Aortic smooth muscle cell (primary cell): Measurements from ENCODE around the gene ANGPTL2.

GRCh38 chr9:125446494-125447055, 184.9 kb downstream of the GAPVD1 start:
- RRBS = no CpG with 5 or more reads among the region's 7 CpGs

- RRBS = no CpG with 5 or more reads among the region's 9 CpGs
These were observed 174.3 kb downstream of the MAPKAP1 start for GRCh38 chr9:125532497-125533243.

- RRBS = no CpG with 5 or more reads among the region's 7 CpGs
These were observed 57.7 kb downstream of the MAPKAP1 start for GRCh38 chr9:125649198-125649728.

DNA sequence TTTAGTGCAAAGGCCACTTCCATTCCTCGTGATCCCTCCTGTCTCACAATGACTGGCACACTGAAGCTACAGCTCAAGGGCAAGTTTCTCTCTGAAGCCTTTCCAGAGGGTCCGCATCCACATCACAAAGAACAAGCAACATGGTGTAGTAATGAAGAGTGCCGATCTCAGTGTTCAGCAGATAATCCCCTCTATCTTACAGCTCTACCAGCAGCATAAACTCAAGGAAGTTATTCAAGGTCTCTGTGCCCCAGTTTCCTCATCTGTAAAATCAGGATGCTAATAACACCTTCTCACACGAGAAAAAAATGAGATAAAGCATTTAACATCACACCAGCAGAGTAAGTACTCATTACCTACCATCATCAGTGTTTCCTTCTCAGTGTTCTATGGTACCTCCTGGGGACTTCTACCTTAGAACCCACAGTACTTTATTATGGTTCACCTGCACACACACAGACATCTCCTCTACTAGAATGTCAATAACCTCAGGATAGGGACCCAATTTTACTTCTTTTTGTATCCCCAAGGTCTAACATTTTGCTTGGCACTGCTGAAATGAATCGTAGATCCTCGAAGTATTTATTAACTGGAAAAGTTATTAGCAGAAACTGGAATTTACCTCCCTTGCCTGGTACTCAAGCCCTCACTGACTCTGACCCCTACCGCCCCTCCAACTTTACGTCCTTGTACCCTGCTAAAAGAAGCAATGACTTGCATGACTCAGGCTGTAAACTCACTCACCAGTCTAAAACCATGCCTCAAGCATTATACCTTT, 2.8 kb downstream of the MAPKAP1 start:
- RRBS = no CpG with 5 or more reads among the region's 8 CpGs

- RRBS = no CpG with 5 or more reads among the region's 3 CpGs
These were observed 121.4 kb downstream of the PBX3 start for GRCh38 chr9:125868516-125869109.

DNA sequence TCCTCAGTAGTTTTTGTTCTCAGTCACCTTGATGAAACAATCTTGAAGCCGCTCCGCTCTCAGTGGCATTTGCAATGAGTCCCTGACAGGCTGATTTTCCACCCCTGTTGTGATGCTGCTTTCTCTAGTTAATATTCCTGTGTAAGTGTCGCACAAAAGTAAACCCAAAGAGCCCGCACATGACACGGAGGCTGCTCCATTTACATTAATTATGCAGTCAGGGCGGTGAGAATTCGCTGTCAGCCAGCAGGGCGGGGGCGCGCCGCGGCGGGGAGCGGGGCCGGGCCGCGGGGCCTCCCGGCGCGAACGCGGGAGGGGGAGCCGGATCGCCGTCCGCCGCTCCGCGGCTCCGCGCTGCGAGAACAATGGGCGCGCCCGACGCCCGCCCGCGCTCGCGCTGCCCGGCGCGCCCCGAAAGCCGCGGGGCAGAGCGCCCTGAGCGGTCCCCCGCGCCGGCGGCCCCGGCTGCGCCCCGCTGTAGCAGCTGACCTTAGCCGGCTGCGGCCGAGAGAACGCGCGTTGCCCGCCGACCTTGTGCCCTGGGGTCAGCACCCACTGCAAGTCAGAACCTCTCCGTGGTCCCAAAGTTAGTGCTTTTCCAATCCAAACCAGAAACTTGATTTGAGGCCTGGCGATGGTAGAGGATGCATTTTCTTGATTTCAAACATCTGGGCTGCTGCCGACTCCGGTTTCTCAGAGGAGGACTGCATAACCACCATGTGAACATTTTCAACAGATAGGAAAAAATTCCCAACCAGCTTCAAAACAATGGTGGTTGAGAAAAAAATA, 142.5 kb downstream of the PBX3 start:
- RRBS = under 1% methylated on average over 29 of the region's 68 CpGs

DNA sequence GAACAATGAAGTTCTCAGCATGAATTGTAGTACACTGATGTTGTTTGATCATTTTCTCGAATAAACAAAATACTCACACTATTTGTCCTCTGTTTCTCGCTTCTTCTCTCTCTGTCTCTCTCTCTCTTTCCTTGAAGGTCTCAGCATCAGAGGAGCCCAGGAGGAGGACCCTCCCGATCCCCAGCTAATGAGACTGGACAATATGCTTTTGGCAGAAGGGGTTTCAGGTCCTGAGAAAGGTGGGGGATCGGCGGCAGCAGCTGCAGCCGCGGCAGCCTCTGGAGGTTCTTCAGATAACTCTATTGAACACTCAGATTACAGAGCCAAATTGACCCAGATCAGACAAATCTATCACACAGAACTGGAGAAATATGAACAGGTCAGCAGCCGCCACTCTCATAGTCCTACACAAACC, 168.4 kb downstream of the PBX3 start:
- RRBS = no CpG with 5 or more reads among the region's 8 CpGs

DNA sequence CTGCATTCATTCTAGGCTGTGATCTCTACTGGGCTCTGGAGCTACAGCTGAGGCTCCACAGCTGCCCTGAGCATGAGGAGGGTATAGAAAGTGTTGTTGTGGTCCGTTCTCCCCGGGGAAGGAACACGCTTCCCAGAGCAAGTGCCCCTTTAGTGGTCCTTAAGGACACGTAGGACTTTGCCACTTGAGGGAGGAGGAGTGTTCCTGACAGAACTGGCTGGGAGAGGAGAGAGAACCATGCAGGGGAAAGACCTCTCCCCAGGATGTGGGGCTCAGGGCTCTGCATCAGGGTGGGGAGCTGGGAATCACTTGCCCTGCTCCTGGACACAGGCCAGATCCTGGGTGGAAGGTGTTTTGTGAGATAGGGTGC, 117.3 kb upstream of the LMX1B start:
- RRBS = no CpG with 5 or more reads among the region's 4 CpGs

GRCh38 chr9:126672788-126673122, 59.0 kb downstream of the LMX1B start:
- RRBS = no CpG with 5 or more reads among the region's 11 CpGs

DNA sequence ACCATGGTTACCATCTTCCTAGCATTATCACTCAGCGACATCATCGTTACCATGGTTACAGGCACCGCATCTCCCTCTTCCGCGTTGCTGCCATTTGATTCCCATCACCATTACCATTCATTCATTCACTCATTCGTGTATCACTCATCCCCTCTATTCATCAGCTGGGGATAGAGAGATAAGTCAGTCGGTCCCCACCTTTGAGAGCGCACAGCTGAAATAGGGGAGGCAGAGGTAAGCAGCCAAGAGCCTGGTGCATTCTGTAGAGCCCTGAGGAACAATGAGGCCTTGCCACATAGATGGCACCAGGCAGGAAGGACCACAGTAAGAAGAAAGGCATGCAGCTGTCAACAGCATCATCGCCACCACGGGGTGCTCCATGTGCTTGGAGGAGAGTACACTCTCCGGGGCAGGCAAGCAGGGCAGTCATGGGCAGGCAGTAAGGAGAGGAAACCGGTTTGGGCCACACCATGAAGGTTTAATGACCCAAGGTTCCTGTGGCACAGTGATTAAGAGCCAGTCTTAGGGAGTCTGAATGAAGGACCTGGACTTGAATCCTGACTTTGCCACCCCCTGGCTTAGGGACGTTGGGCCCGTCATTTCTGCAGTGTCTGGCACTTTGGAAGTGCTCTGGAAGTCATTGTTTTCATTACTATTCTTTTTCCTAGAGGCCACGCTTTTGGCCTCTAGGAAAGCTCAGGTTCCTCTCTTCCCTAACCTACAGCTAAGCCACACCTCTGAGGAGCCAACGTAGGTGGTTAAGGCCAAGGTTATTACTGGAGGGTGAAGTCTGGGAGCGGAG, 80.7 kb upstream of the ZBTB43 start:
- RRBS = 46% methylated on average over 2 of the region's 17 CpGs

DNA sequence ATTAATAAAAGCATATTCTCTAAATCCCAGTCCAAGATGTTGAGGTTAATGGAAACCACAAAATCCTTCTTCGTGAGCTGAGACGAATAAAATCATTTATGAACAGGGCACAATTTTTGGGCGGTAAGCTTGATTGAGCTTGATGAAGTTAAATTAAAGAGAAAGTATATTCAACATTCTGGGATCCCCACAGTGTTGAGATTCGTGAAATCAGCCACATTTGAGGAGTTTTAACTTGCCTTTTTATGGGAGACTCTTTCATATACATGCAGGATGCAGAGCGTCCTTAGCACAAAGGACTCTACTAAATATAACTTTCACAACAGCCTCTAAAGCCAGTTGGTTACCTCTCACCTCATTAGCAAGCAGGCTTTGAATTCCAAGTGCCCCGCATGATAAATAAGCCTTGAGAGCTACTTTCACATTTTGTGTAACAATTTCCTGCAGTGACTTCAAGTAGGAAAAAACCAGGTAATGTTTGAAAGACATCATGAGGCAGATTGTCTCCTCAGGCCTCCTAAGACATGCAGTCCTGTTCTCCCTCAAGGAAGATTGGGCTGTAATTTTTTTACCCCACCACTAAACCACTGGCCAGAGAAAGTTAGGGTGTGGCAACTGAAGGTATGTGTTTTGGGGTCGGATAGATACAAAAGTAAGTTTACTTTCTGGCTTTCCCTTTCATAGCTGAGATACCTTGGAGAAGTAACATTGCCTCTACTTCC, 50.5 kb downstream of the RALGPS1 start:
- RRBS = no CpG with 5 or more reads among the region's 7 CpGs

- RRBS = no CpG with 5 or more reads among the region's 2 CpGs
These were observed 43.3 kb downstream of the ANGPTL2 start for GRCh38 chr9:127079039-127079552.

DNA sequence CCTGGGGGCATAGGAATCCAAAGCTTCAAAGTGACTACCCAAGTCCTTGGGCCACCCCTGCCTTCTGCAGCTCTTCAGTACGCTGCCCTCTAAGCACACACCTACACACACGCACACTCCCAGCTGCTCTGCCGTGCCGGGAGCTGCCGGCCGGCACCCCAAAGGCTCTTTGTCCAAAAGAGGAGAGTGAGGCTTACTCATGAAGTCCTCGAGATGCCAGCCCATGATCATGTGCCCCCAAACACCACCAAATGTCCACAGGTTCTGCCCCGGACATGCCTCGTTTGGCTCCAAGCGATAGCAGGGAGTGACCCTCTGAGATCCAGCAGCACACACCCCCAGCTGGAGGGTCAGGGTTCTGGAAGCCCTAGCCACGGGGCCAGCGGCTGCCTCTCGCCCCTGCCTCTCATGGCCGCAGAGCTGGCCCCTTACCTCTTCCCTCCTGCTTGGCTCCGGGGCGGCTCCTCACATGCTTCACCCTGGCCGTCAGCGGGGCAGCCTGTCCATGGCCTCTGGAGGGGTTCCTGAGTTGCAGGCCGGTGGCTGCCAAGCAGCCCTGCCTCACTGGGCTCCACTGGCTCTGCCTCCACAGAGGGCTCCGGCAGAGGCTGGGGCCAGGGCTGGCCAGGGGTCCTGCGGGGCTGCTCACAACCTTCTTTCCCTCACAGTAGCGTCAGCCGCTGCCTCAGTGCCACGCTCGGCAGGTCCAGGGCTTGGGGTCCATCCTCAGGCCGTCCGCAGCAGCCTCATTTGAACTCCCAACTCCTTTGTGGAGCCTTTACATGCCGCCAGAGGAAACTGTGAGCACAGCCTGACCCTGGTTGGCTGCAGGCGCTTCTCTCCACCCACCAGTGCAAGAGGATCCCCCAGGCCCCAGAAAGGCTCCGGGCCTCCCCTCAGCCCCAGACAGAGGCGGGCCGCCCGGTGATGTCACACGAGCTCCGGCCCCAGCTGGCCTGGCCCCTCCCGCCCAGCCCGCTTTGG, at the start of gene ANGPTL2:
TSS of gene ANGPTL2 (minus strand) at position 753 of the 984 bp plus-strand sequence.
- RRBS = 3% methylated on average over 11 of the region's 37 CpGs

- RRBS = no CpG with 5 or more reads among the region's 11 CpGs
These were observed 32.3 kb upstream of the ANGPTL2 start for GRCh38 chr9:127154629-127155183.

GRCh38 chr9:127225090-127226266, 39.1 kb upstream of the GARNL3 start:
- RRBS = 2% methylated on average over 39 of the region's 123 CpGs

DNA sequence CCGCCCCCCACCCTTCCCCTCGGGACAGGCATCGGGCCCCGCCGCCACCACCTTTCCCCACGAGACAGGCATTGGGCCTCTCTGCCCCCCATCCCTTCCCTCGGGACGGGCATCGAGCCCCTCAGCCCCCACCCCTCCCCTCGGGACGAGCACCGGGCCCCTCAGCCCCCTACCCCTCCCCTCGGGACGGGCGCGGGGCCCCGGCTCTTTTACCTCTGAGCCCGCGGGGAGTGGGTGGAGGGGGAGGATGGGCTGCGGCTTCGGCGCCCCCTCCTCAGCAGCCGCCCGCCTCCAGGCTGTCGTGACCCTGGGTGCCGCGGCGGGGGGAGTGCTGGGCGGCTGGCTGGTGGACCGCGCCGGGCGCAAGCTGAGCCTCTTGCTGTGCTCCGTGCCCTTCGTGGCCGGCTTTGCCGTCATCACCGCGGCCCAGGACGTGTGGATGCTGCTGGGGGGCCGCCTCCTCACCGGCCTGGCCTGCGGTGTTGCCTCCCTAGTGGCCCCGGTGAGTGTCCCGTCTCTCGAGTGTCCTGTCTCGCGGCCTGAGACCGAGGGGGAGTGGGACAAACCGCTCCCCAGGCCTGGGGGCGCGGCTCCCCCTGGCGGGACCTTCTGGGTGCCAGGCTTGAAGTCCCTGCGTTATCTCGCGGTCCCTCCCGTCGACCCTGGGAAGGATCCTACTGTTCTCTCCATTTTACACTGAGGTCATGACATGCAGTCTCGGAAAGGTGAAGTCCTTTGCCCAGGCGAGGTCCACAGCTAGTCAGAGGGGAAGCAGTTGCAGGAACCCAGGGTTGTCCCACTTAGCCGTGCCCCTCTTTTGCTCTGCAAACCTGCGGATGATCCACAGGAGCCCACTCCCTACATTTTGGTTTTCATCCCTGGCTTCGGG, 885 bp downstream of the SLC2A8 start:
- RRBS = 3% methylated on average over 17 of the region's 63 CpGs

DNA sequence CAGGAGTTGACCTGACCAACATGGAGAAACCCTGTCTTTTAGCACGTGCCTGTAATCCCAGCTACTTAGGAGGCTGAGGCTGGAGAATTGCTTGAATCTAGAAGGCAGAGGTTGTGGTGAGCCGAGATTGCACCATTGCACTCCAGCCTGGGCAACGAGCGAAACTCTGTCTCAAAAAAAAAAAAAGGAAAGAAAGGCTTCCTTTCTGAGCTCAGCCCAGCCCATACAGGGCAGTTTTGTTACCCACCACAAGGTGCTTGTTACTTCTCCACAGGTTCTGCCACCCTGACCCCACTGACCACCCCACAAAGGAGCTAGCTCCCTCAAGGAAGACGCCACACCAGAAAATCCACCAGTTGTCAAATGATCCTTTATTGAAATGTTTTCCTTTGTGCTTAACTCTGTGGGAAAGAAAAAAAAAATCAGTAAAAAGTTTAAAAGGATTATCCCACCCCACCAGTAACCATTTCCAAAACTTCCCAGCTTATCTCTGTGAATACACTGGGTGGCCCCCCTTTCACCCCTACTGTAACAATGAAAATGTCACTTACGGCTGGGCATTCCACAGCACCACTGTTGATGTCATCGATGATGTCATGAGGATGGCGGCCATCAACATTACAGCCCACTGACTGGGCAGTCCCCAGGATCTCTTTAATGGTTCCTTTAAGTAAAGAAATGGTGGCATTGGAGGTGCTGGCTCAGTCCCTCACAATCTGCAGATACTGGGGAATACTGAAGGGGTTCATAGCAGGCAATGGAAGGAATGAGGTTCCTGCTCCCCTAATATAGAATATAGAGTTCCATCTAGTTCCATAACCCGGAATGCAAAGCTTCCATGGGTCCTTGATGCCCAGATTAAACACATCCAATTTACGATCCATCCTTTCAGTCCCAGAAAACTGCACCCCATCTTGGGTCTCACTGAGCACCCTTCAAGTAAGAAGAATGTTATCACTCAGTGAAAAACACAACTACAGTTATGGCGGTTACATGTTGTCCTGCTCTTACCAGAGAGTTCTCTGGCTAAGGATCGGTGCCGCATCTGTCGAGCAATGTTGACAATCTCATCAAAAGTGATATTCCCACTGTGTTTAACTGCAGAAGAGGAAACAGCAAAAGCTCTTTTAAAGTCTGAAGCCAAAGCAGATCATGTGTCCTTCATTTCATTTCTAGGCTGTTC, 3.5 kb downstream of the RPL12 start:
- RRBS = no CpG with 5 or more reads among the region's 14 CpGs

- RRBS = 43% methylated on average over 2 of the region's 12 CpGs
These were observed 58.8 kb downstream of the LRSAM1 start for GRCh38 chr9:127510127-127510436.

GRCh38 chr9:127523444-127523842, 45.4 kb downstream of the NIBAN2 start:
- RRBS = no CpG with 5 or more reads among the region's 8 CpGs

GRCh38 chr9:127545253-127546299, 23.3 kb downstream of the NIBAN2 start:
- RRBS = 56% methylated on average over 4 of the region's 25 CpGs